Metastatic Breast Carcinoma in the Brain (tissue), 10 donors: Measurements from ENCODE around the genes GRID2IP, RSPH10B2 and RPA3.

DNA sequence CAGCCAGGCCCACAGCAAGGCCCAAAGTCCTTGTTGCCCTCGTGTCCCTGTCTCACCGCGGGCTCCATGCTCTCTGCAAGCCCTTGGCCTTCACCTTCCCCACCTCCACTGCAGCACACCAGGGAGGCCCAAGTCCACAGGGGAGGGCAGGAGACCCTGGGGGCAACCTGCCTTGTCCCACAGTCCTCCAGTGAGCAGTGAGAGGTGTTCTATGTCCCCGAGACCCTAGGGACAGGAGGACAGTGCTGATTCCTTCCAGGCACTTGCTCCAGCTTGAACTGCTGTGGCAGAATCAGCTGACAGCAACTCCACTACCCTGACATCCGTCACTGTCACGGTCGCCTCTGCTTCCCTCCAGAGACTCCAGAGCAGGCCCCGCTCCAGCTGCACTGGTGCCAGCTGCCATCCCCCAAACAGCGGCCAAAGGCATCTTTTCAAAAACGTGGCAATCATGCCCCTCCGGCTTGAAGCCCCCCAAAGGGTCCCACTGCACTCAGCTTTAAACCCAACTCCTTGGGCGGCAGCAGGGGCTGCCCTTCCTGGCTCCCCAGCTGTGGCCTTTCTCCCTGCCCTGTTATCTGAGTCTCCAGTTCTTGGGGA, 62.5 kb downstream of the USP42 start:
- PRO-cap, 10 experiments = no peak in any of the 10 experiments

GRCh38 chr7:6247171-6247783, 25.1 kb downstream of the CYTH3 start:
- PRO-cap, 10 experiments = no peak in any of the 10 experiments

DNA sequence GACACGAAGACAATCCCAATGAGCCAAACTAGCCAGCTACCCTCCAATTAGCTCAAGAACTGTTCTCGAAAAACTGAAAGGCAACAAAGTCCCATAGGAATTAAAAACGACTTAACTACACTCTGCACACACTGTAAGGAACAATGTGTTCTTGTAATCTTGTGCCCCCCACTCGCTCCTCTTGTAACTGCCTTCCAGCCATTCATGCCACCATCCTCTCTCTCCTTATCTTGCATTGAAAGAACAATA, 3.0 kb downstream of the CYTH3 start:
- PRO-cap, 10 experiments = no peak in any of the 10 experiments

GRCh38 chr7:6307768-6308113, 35.3 kb upstream of the CYTH3 start:
- PRO-cap, 10 experiments = peak in 1 of 10 experiments; most common minus-strand start chr7:6307893 (in 1)

DNA sequence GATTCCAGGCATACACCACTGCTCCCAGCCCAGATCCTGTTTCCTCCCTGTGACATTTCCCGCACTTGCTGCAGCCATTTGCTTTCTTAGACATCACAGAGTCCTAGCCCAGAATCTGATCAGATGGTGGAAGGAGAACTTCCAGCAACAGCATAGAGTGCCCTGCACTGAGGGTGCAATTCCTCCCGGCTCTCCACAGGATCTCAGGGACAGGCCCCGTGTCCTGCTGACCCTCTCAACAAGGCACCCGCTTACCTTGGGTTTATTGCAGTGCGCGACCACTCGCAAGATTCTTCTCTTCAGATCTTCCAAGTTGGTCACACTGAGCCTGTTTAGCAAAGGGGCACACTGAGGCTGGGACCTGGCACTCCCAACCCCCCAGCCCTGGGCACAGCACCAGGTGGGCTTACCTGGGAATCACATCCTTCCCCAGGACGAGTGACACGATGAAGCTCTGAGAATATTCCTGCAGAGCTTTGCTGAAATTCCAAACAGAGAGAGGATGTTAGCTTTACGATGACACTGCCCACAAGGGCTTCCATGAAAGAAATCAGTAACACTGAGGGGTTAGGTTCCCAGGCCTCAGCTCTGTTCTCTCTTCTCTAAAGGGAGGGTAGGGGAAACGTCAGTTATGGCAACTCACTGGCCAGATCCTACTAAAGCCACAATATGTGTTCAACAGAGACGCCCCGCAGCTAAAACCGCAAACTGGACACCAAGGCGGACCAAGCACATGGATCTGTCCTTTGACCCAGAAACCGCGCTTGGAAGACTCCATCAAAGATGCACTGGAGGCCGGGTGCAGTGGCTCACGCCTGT, 35.0 kb downstream of the DAGLB start:
- PRO-cap, 10 experiments = no peak in any of the 10 experiments

- PRO-cap, 10 experiments = no peak in any of the 10 experiments
Measured at GRCh38 chr7:6551180-6551565, at the start of gene GRID2IP. TSS of gene GRID2IP (minus strand) at chr7:6551461.

DNA sequence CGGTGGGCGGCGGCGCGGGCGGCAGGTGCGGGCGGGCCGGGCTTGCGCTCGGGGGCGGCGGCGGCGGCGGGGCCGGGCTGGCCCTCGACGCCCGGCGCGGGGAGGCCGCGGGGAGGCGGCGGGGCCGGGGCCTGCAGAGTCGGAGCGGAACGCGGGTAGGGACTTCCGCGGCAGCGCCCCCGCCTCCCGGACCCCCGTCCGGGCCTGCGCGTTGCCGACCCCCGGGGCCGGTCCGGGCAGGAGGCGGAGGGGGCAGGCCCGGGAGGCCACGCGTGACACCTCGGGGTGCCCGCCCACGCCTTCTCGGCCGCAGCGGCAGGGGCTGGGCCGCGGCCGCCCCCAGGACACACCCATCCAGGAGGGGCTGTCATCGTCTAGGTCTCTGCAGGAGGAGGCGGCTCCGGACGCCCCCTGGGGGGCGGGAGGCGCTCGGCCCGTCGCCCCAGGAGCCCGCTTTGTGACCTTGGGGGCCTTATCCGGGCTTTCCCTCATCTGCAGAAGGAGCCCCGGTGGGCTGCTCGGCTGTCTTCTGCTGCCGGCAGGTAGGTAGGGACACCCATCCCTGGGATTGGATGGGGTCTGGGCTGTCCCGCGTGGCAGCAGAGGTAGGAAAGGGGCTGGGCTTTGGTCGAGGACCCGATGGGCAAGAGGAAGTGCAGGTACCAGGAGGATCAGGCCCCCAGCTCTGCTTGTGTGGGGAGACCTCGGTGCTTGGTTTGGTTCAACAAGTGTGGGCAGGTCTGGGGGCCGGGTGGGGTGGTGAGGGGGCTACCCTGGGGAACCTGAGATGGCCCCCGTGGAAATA, 552 bp downstream of the ZNF316 start:
- PRO-cap, 10 experiments = peak in 1 of 10 experiments; most common plus-strand start position 376 of the sequence (in 1); most common minus-strand start position 305 of the sequence (in 1)

DNA sequence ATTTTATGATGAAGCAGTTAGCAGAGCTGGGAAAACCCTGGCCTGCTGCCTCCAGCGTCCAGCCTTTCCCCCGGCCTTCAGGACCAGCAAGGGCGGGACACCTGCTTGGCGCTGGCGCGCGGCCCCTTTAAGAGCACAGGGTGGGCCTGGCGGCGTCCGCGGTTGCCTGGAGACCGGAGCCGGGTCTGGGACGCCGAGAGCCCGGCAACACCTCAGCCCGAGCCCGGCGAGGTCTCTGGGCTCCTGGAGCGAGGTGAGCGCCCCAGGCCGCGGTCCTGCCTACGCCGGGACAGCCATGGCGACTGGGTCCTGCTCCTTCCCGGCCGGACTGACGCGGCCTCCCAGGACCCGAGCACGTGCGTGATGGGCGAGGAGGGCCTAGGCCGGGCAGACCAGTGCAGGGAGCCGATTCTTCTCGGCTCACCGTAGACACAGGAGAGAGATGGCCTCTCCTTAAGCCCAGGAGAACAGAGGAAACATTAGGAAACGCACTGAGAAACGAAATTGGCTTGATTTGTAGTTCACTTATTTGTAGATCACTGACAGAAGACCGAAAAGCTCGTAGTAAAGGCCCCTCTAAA, at the start of gene RSPH10B2:
Gene RSPH10B2 (plus strand): TSS at position 182 of the 581 bp plus-strand sequence.
- PRO-cap, 10 experiments = no peak in any of the 10 experiments

DNA sequence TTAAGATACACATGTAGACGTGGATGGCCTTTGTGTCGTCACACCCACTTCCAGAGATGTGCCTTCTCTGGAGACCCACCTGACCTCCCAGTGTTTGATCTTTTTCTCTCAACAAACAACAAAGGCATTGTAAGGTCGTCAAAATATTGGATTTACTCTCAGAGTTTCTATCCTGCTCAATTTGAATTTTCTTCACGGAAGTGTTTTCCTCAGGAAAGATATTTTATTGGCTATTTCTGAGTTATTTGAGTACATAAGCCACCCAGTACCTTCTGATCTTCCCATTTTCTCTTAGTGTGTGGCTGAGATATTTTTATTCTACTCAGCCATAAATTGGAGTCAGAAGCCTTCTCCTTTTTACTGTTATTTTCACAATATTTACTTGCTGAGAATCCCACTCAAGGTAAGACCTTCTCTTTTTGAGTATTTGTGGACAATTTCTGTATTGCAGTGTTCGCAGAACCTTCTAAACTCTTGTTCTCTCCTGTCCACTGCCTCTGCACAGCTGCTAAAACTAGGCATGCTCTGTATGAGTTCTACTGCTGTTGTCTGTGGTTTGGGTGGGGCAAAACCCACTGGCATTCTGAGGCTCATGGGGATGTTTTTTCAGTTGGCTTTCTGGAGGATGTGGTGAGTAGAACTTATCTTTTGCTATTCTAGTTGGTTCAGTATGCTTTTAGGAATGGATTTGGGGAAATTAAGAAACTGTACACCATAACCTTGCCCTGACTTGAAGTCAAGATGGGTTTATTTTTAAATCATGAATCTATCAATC, 25.4 kb upstream of the C1GALT1 start:
- PRO-cap, 10 experiments = no peak in any of the 10 experiments

DNA sequence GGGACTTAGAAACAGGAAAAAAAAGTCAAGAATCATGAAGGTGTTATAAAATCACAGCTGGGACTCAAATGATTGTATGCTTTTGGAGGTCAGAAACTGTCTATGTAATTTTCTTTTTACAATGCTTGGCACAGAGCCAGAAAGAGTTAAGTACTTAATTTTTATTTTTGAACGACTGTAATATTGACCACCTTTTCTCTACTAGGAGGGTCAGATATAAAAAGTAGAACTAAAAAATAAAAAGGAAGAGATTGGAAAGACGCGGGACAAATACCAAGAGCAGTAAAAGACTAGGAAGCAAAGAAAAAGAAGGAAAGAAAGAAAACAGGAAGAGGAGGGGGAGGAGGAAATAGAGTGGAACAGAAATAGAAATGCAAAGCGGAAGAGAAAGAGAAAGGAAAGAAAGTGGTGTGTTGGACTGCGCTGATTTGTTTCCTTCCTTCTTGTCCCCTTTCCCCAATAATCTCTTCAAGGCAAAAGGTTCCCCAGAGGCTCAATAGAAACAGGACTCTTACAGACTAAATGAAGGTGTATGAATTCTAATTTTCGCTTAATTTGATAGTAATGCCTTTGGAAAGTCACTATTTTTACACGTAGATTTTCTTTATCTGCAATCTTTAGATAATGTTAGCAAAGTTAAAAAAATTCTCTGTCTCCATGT, 23.1 kb upstream of the C1GALT1 start:
- PRO-cap, 10 experiments = no peak in any of the 10 experiments

DNA sequence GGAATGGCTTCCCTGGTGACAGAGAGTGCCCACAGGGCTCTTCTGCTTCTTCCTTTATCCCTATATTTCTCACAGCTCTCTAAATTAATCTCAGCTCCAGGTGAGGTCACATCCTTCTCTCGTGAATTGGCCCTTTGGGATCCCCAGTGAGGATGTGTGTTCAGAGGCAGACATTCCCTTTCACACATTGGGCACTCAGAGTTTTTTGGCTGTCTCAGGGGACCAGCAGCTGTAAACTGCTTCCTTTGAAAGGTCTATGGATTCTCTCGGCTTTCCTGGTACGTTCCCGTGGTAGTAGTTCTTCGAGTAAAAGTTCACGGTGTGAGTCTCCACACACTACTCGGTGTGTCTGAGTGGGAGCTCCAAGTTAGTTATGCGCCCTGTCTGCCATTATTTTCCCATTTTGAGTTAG, 19.6 kb downstream of the C1GALT1 start:
- PRO-cap, 10 experiments = no peak in any of the 10 experiments

DNA sequence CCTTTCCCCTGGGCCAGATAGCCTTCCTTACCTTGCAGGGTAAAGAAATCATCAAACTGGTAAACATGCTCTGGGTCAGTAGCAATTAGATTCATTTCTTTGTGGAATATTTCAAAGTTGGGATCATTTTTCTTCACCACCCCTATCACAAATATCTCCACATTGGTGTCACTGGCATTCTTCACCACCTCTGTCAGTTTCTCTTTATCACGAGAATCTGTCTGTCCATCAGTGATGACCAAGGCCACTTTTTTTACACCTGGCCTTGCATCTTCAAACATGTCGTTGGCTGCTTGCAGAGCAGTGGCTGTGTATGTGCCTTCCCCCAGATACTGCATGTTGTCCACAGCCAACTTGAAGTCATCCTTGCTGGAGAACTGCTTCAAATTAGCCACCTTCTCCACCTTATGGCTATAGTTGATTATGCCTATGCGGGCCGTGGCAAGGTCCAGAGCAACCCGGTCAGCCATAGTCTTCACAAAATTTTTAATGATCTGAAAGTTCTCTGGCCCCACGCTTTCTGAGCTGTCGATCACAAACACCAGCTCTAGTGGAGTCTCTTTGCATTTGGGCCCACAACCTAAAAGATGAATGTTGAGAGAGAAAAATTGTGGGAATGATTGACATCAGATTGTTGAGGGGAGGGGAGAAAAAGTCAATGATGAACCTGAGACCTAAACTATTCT, 162.6 kb downstream of the COL28A1 start:
- PRO-cap, 10 experiments = no peak in any of the 10 experiments

- PRO-cap, 10 experiments = peak in 4 of 10 experiments; most common plus-strand start chr7:7697044 (in 2)
Measured at GRCh38 chr7:7696318-7697224, 21.8 kb downstream of the RPA3 start.

DNA sequence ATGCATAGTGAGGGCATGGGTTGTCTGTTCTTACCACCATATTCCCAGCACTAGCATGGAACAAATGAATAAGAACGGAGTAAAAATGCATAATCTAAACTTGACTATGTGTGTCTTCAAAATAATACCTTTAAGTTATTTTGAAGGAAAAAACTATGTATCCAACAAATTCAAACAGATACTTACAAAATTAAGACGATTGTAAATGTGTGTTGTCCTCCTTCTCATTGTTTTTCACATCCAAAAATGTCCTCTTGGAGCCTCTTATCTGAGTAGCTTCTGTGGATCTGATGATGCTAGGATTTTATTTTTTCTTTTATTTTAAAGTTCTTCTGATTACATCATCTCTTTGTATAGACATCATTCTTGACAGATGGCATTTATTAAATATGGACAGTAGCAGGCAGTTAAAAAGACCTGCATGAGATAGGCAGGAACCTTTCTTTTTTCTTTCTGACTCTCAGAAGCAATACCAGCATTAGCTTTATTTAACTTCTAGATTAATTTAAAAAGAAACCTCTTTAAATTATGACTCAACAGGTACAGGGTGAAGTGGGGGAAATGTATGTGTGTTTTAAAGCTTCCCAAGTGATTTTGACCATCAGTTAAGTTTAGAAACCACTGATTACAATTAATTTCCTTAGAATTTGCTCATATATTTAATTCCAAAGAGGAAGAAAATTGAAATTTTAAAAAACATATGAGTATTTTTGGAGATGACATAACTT, at the start of gene RPA3:
Gene RPA3 (minus strand): TSS at position 279 of the 728 bp plus-strand sequence.
- PRO-cap, 10 experiments = no peak in any of the 10 experiments

DNA sequence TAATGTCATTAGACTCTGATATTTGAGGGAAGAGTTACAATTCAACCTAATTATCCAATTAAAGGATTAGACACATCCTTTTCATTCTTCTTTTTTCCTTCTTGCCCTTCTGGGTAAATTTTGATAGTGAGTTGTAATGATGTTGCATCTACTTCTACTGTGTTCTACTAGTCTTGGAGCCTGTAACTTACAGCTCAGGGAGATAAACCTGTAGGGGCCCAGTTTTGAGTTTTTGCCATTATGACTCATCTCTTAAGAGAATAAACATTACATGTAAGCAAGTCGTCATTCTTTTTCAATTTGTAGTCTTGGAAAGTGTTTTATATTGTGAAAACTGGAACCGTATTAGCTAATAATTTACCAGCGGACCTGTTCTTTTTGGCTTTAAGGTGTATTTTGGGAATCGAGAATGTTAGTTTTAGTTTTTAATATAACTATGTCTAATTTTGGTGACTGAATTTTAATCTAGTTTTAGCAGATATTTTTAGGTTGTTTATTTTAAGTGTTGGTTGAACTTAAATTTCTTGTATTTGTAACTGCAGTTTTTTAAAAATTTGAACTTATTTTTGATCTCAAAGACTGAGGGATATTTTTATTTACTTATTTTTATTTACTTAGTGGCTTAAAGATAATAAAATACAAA, 89.8 kb upstream of the RPA3 start:
- PRO-cap, 10 experiments = no peak in any of the 10 experiments

GRCh38 chr7:7832218-7833356, 114.2 kb upstream of the RPA3 start:
- PRO-cap, 10 experiments = no peak in any of the 10 experiments

- PRO-cap, 10 experiments = no peak in any of the 10 experiments
Measured at GRCh38 chr7:7867046-7867408, 101.6 kb upstream of the GLCCI1 start.

DNA sequence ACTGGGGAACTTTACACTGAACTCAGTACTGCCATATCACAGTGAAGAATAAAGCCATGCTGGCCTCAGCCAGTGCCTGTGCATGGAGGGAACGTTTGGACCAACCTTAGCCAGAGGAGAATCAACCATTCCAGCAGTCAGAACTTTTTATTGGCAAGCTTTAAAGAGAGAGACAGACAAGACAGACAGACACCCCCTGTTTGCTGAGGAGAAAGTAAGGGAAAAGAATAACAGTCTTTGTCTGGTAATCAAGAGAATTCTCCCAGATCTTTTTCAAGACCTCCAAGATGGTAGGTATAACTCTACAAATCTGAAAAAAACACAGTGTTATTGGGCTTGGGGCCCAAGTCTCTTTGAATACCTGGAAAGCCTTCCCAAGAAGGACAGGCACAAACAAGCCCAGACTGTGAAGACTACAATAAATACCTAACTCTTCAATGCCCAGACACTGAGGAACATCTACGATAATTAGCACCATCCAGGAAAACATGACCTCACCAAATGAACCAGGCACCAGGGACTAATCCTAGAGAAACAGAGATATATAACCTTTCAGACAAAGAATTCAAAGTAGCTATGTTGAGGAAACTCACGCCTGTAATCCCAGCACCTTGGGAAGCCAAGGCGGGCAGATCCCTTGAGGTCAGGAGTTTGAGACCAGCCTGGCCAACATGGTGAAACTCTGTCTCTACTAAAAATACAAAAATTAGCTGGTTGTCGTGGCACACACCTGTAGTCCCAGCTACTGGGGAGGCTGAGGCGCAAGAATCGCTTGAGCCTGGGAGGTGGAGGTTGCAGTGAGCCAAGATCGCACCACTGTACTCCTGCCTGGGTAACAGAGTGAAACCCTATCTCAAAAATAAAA, 58.3 kb downstream of the GLCCI1 start:
- PRO-cap, 10 experiments = no peak in any of the 10 experiments

- PRO-cap, 10 experiments = no peak in any of the 10 experiments
Measured at GRCh38 chr7:8149354-8149784, 112.6 kb downstream of the ICA1 start.

- PRO-cap, 10 experiments = no peak in any of the 10 experiments
Measured at GRCh38 chr7:8177995-8178914, 83.7 kb downstream of the ICA1 start.